ENCODE results near the gene OR13D1.

DNA sequence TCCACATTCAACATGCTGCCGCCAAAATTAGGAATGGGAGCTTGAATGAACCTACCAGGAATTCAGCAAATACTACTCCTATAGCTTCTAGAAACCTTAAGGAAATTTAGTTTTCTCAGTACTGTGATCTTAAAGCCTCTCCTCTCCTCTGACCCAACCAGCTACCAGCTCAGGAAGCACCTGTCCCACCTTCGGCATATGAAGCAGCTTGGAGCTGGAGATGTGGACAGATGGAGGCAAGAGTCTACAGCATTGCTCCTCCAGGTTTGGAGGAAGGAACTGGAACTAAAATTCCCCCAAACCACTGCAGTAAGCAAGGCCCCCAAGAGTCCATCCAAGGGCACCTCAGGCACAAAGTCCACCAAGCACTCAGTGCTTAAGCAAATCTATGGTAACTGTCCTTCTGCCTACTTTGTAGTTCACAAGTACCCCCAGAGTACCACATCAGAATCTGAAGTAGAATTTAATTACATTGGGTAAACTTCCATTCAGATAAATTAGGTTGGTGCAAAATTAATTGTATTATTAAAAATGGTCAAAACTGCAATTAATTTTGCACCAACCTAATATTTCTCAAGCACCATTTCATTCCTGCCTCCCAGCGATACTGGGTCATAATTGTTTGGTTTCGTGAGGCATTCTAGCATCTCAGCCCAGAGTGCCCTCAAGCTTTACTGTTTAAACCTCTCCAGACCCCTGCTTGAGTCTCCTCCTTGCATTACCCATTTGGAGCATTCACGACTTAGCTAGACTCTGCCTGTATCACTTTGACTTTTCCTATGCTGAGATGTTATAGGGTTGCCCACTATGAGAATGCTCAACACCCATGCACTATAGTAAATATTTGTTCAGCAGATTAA, 55.8 kb downstream of the TEX10 start:
- RRBS: no CpG with 5 or more reads among the region's 5 CpGs

- RRBS: no CpG with 5 or more reads among the region's 3 CpGs
Measured at GRCh38 chr9:100425623-100426234, 1.2 kb upstream of the MSANTD3 start.

- RRBS: no CpG with 5 or more reads among the region's 1 CpG
Measured at GRCh38 chr9:100446125-100446379, 19.1 kb downstream of the MSANTD3 start.

- RRBS: no CpG with 5 or more reads among the region's 2 CpGs
Measured at GRCh38 chr9:101062662-101063245, 34.2 kb downstream of the PLPPR1 start.

- RRBS: no CpG with 5 or more reads among the region's 7 CpGs
Measured at GRCh38 chr9:101323984-101324939, 60.5 kb downstream of the BAAT start.

DNA sequence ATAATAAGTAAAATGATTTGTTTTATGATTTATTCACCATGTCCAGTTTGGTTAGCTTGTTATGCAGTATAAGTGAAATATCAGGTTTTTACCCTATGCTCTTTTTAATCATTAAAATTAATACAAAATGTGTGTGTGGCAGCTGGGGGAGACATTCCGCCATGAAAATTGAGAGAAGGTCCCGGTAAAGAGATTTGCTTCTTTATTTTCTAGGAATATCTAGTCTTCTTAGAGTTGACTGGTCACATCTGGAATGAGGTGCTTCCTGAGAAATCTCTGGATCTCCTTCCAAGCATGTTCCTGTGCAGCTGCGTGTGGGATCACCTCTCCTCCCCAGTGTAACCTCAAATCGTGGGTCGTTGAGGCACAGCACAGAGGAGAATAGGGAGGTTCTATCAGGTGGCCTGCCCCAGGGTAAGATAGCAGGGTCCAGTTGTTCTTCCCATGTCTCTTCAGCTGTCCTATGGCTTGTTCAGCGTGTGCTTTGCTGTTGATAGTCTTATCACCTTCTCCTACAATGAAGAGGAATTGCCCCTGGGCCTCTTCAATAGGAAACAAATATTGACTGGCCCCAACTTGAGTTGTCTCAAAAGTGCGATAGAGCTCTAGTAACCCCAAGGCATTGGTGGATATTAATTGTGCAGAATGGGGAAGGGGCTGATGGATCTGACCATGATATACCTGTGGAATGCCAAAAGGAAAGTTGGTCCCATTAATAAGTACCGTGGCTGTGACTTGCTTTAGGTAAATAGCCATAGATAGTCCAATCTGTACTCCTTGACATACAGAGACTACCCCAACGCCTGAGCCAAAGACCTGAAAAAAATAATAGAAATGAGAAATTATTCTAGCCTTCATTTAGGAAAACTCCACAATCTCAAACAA, 22.4 kb downstream of the BAAT start:
- RRBS: no CpG with 5 or more reads among the region's 9 CpGs

DNA sequence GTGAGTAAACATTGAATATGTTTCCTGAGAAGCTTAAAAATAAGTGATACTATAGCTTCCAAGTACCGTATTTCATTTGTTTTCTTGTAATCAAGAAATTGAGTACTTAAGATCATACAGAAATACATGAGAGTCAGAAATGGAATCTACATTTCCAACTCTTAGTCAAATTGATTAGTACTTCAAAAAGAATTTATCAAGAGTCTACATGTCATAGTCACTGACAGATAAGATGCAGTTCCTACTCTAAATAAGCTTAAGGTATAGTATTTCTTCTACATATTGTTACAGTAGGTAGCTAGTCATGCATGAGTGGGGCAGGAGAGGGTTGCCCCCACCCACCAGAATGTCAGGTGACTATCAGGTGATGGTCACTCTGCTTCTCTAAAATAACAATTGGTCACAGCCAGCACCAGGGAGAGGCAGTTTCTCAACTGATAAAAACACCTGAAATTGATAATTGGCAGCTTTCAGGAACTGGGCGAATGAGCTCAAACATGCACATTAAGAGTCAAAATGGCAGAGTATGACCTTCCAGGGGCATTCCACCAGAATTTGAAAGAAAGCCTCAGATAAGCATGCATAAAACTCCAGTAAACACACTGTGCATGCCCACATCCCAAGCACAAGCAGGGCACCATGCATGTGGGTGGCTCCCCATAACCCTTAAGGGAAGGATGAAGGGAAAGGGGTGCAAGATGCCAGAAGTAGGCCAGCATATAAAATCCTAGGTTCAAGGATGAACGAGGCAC, 2.8 kb downstream of the BAAT start:
- RRBS: no CpG with 5 or more reads among the region's 3 CpGs

DNA sequence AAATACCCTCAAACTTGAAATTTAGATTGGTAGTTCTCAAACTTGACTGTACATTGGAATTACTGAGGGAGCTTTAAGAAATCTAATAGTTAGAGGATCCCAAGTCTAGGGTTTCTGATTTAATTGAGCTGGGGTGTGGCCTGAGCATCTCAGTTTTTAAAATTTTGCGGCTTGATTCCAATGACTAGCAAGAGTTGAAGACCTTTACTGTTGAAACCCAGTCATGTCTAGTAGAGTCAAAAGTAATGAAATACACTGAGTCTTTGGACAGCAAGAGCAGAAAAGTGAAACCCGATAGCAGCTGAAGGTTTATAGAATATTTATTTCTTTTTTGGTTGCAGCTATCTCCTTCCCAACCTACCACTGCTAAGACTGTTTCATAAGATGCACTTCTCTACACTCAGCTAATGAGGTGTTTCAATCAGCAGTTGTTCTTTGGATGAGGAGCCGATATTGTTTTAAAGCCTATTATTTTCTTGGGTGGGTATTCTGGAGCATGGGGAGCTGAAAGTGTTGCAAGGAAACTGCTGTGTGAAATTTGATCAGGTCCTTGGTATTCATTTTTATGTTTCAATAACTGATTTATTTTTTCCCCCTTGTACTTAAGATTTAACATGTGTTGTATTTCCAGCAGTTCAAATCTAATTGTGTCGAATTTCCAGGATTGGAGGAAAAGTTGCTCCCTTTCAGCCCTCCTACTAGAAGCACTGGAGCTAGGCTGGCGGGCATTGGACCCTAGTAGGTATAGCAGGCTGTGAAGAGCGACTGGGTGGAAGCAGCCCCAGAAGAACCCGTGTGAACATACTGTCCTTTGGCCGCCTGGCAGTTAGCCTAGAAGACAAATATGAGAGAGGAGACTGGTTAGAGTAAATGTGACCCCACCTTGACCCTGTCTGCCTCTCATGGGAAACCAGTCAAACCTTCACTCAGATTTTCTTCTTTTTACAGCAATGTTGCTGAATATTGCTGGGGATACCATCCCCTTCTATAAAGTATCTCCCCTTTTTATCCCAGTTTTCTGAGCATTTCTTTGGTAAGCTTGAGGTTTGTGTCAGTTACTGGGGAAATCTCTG, 14.2 kb downstream of the ALDOB start:
- RRBS: no CpG with 5 or more reads among the region's 8 CpGs

GRCh38 chr9:101423397-101423908, 12.1 kb downstream of the ALDOB start:
- RRBS: no CpG with 5 or more reads among the region's 5 CpGs

DNA sequence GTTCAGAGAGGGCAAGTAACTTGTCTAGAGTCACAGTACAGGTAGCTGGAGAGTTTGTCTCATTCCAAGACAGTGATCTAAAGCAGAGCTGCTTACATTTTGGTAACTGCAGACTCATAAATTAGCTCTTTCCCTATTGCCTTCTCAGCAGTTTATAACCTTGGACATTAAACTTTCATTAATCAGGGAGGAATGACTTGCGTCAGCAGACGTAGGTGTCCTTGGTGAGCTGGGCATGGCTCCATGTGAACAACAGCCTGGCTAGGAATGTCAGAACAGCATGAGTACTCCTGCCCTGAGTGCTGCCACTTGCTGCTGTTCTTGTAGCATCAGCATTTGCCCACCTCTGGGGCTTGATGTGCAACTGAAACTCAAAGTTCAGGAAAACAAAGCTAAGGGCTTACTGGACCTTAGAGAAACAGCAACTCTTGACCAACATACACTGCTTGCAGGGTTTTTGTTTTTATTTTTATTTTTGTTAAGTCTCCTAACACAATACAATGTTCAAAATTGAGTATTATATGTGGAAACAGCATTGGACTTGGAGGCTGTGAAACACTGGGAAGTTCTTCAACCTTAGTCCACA, 2.3 kb upstream of the ALDOB start:
- RRBS: no CpG with 5 or more reads among the region's 2 CpGs

GRCh38 chr9:101440585-101441707, 5.4 kb upstream of the ALDOB start:
- RRBS: no CpG with 5 or more reads among the region's 9 CpGs

- RRBS: no CpG with 5 or more reads among the region's 3 CpGs
Measured at GRCh38 chr9:101553892-101554205, 20.2 kb downstream of the RNF20 start.

DNA sequence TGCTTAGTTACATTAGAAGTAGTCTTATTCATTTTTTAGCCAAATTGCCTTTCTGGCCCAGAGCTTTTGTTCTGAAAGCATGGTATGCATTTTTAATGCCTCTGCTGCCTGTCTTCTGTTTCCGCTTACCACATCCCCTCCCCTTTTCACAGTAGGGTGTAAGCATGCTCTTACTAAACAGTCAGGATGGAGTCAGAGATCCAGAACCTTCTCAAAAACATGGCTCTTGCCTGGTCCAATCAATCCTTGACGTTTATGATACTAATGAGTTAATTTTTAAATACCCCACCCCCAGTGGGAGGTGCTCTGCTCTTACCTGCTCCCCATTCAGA, 22.4 kb downstream of the PPP3R2 start:
- RRBS: no CpG with 5 or more reads among the region's 2 CpGs

- RRBS: no CpG with 5 or more reads among the region's 2 CpGs
Measured at GRCh38 chr9:104117940-104118504, 23.9 kb downstream of the SMC2 start.

DNA sequence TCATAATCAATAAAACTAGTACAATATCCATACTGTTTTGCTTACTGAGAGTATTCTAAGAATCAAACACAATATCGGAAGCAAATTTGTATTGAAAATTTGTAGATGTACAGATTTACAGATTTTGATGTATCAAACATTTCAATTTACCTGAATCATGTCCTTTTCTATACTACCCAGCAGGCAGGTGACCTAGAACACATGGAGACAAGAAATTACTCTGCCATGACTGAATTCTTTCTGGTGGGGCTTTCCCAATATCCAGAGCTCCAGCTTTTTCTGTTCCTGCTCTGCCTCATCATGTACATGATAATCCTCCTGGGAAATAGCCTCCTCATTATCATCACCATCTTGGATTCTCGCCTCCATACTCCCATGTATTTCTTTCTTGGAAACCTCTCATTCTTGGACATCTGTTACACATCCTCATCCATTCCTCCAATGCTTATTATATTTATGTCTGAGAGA, at the start of gene OR13D1:
OR13D1 (plus strand) TSS at position 202 of the 468 bp plus-strand sequence.
- RRBS: no CpG with 5 or more reads among the region's 2 CpGs

- RRBS: no CpG with 5 or more reads among the region's 4 CpGs
Measured at GRCh38 chr9:104775091-104775825, 11.3 kb downstream of the NIPSNAP3B start.

- RRBS: no CpG with 5 or more reads among the region's 7 CpGs
Measured at GRCh38 chr9:104843004-104843727, 79.2 kb downstream of the NIPSNAP3B start.

GRCh38 chr9:104885113-104885676, 42.8 kb downstream of the ABCA1 start:
- RRBS: no CpG with 5 or more reads among the region's 10 CpGs

- RRBS: no CpG with 5 or more reads among the region's 6 CpGs
Measured at GRCh38 chr9:104899742-104900518, 28.0 kb downstream of the ABCA1 start.